Osteocyte (in vitro differentiated cells): Measurements from ENCODE around the genes LRRC36, ATP6V0D1 and ESRP2.

- PRO-cap: no peak
Observed at GRCh38 chr16:67326443-67327215, at the start of gene LRRC36. Gene LRRC36 (plus strand): TSS chr16:67326815.

GRCh38 chr16:67430705-67431046 is 245 bp upstream of the HSD11B2 start:
- PRO-cap: bidirectional peak, plus-strand start at chr16:67431097, minus-strand start at chr16:67430937

DNA sequence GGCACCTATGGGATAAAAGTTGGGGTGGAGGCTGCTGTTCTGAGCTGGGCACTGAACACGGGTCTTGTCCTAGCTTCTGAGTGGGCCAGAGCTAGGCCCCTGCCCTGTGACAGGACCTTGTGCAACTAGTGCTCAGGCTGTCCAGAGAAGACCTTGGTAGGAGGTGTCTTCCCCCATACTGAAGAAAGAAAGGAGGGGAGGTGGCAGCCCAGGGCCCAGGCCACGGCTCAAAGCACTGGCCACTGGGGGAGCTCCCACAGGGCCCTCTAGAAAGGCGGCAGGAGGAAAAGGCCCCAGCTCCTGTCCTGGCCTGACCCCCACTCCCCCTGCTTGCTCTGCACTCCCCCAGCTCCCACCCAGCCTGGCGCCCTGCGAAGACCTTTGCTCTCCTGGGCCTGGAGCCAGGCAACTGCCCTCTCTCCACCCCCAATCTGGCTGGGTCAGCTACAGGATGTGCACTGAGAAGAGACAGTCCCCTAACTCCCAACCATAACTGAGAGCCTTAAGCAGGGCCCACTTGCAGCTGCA is 15.1 kb downstream of the HSD11B2 start:
- PRO-cap: no peak

GRCh38 chr16:67480747-67481628 is at the start of gene ATP6V0D1:
Gene ATP6V0D1 (minus strand): TSS chr16:67481157.
- PRO-cap: bidirectional peak, plus-strand start at chr16:67481404, minus-strand start at chr16:67481145

- PRO-cap: no peak
Observed at GRCh38 chr16:67483765-67484166, 419 bp upstream of the AGRP start.

DNA sequence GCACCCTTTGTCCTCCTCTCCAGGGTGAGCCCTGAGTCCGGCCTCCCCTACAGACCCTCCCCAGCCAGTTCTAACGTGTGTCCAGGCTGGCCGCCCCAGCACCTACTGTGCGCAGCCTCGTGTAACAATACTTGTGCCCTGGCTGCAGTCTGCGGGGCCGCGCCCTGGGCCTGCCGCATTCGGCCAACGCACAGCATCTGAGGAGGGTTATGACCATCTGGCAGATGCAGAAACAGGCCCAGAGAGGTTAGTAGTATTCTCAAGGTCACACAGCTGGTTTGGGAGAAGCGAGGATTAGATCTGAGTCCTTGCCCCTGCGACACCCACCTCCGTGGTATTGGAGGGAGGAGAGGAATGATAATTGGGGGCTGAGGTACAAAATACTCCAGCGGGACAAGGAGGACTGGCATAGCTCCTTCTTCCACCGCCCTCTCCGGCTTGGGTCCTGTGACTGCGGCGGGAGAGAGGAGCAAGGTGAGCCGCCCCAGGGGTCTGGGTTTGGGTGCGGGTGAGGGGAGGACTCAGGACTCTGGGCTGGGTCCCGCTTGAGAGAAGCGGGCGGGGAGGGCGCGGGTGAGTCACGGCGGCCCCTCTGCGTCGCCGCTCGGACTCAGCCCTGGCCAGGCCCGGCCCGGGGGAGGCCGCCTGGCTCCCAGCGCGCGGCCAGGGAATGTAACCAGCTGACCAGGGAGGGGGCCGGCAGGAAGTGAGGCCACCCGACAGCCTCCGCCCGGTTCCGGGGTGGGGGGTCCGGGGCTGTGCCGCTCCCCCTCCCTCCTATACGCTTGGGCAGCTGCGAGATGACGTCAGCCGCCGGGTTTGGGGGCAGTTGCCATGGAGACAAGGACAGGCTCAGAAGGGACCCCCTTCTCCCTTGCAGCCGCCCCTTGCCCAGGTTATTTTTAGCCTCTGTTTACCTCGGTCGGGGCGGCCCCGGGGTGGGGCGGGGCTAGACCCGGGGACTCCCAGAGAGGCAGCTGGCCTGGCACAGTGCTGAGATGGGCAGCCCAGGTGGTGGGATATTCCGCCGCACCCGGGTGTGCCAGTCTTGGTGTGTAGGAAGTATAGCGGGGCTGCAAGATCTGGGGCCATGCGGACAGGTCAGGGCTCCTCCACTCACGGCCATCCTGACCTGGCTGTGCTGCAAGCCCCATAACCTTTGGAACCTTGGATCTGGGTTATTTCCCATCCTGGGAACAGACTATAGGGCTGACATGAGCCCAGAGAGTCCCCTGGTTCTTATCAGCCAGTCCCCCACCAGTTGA is 1.4 kb downstream of the RIPOR1 start:
- PRO-cap: bidirectional peak, plus-strand start at position 988 of the sequence, minus-strand start at position 674 of the sequence

GRCh38 chr16:67542375-67543049 is 13.9 kb downstream of the RIPOR1 start:
- PRO-cap: no peak

- PRO-cap: no peak
Observed at GRCh38 chr16:67547569-67548564, 14.5 kb upstream of the CTCF start.

DNA sequence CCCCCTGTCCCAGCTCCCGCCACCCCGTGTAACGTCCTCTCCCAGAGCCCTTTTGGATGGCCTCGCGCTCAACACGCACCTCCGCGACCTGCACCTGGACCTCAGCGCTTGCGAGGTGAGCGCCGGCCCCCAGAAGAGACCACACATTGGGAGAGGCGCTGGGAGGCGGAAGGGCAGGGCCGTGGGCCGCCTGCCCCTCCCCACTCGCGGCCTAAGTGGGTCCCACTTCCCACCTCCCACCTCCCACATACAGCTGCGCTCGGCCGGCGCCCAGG is 3.6 kb downstream of the CARMIL2 start:
- PRO-cap: no peak

DNA sequence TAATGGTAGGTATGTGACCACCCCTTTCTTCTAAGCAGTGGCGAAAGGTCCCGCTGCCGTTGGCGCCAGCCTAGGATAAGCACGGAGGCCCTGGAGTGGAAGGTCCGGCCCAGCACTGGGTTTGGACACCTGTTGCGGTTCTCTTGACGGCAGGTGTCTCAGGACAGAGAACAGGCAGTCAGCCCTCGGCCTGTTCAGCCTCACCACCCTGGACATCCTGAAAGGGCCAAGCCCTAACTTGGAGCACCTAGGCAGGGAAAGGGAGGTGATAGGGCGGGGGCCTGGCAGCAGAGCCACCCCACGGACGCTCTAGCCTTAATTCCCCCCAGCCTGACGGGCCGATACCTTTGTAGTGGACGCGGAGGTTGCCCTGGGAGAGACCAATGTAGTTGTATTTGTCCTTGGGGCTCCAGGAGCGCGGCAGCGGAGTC is 388 bp downstream of the RANBP10 start:
- PRO-cap: no peak

DNA sequence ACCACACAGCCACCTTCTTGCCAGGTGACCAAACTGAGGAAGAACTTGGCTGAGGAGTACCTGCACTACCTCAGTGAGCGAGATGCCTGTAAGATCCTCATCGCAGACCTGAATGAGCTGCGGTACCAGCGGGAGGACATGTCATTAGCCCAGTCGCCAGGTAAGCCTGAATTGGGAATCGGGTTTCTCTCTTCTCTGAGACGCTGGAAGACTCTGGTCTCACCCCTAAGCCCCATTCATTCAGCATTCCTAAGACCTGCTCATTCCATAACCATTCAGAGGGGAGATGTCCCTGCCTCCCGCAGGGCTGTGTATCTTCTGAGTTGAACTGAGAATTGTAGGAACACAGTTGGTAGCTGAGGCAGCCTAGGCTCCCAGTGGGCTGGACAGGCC is 17.0 kb upstream of the THAP11 start:
- PRO-cap: no peak

DNA sequence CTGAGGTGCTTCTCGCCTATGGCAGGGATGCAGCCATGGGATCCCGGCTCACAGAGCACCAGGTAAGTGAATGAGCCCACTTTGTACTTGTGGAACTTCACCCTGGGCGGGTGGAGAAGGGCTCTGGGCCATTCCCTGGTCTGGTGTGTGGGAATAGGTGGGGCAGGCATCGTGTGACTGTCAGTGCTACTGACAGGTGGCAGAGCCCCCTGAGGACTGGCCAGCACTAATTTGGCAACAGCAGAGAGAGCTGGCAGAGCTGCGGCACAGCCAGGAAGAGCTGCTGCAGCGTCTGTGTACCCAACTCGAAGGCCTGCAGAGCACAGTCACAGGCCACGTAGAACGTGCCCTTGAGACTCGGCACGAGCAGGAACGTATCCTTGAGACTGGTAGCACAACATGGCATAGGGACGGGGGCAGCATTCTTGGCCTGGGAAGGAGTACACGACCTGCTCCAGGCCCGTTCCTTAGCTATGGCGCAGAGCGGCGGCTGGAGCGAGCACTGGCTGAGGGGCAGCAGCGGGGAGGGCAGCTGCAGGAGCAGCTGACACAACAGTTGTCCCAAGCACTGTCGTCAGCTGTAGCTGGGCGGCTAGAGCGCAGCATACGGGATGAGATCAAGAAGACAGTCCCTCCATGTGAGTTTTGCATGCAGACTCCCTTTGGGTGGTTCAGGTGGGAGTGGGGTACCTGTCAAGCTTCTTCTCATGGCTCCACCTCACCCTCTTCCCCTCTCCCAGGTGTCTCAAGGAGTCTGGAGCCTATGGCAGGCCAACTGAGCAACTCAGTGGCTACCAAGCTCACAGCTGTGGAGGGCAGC is 3.0 kb upstream of the NRN1L start:
- PRO-cap: no peak

GRCh38 chr16:67935080-67936235 is 1.2 kb downstream of the PSMB10 start:
- PRO-cap: bidirectional peak, plus-strand start at chr16:67935972, minus-strand start at chr16:67935809

- PRO-cap: no peak
Observed at GRCh38 chr16:67995888-67996197, 3.4 kb downstream of the DPEP2 start.

DNA sequence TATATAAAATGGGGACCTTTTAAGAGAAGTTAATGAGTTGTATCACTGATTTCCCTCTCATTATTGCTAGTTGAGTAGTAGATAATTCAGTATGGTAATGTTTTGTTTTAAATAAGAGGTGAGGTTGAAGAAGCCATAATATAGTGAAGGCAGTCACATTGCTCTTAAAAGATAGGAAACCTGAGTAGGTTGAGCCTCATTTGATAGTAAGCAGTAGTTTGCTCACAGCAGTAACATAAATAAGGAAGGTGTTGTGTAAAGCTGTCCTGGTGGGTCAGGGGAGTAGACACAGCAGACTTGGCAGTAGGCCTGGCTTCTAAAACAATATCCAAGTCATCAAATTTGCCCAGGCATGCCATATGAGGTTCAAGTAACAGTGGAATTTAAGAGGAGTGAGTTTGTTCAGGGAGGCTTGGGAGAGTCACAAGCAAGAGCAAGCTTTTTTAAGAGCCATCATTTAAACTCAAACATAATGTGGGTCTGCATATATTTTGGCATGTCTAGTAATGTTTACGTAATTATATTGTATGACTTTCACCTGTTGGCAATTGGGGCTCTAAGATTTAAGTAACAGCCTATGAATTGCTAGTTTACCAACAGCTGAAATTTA is 6.5 kb downstream of the NFATC3 start:
- PRO-cap: no peak

DNA sequence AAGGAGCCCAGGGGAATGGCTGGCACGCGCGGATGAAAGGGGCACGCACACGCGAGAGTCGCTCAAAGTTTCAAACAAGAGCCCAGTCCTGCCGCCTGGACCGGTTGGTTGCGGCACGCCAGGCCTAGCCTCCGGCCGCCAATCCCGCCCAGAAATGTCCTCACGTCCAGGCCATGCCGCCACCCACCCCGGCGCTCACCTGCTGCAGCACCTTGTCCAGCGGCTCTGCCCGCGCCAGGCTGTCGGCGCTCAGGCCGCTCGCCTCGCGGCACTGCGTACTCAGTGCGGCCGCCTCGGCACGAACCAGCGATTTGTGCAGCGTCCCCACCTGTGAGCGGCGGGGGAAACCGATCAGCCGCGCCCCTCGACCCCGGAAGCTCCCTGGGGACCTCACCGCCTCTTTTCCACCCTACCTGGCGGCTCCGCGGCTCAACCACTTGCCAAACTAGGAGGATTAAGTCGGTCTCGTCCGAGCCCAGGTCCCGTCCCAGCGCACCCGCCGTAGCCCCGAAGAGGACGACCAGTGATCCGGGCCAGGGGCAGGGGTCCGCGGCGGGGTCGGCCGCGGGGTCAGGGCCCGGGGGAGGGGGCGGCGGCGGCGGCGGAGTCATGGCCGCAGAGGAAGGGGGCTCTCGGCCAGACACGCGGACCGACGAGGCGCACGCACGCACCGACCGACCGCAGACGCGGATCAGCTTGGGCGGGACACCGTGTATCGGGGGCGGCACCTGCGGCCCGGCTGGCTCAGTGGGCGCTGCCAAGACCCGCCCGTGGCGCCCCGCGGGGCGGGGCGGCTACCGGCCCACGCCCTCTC is at the start of gene ESRP2:
Gene ESRP2 (minus strand): TSS at position 693 of the 814 bp plus-strand sequence.
- PRO-cap: no peak

GRCh38 chr16:68247262-68248388 is 2.5 kb downstream of the PLA2G15 start:
- PRO-cap: no peak

- PRO-cap: no peak
Observed at GRCh38 chr16:68284759-68285351, 20.5 kb downstream of the SLC7A6 start.

DNA sequence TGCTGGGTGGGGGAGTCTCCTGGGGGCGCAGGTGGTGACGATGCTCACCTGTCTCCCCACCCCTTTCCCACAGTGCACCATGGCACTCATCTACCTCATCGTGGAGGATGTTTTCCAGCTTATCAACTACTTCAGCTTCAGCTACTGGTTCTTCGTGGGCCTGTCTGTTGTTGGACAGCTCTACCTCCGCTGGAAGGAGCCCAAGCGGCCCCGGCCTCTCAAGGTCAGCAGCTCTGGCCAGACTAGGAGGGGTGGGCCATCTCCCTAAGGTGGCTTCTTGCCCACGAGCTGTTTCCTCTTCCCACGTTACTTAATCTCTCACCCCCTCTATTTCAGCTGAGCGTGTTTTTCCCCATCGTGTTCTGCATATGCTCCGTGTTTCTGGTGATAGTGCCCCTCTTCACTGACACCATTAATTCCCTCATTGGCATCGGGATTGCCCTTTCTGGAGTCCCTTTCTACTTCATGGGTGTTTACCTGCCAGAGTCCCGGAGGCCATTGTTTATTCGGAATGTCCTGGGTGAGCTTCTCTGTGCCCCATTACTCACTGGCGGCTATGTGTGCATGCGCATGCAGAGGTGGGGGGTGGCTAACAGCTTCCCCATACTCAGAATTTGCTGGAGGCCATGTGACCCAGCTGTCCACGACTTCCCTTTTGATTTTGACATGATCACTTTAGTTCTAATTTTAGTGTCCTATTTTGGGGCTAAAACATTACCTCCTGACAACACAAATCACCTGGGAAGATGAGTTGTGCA is 14.3 kb downstream of the SLC7A6OS start:
- PRO-cap: no peak

DNA sequence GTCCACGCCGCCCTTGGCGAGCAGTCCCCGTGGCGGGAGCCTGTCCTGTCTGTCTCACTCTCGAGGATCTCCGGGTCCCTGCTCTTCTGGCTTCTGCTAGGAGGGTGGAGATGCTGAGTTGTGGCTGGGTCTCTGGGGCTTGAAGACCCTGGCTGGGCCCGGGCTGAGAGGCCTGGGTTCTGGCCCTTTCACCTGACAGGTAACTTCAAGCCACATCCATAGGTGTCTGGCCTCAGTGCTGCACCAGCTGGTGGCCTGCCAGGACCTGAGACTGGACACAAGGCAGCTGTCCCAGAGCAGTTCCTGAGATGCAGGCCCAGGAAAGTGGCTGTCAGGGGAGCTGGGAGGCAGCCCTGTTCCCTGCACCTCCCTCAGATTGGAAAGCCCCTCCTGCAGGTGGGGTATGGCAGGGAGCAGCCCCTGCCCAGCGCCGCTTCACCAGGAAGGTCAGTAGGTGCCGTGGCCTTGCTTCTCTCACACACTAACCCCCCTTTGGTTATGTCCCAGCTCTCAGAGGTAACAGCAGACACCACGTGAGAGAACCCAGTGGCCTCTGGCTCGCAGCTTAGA is 46.8 kb downstream of the PRMT7 start:
- PRO-cap: no peak